Cardiac ventricle fibroblast (primary cell): ENCODE measurements around a stretch of chr7.

GRCh38 chr7:20599093-20599491 is 16.4 kb upstream of the ABCB5 start:
- RAMPAGE, long total RNA, result no peak

DNA sequence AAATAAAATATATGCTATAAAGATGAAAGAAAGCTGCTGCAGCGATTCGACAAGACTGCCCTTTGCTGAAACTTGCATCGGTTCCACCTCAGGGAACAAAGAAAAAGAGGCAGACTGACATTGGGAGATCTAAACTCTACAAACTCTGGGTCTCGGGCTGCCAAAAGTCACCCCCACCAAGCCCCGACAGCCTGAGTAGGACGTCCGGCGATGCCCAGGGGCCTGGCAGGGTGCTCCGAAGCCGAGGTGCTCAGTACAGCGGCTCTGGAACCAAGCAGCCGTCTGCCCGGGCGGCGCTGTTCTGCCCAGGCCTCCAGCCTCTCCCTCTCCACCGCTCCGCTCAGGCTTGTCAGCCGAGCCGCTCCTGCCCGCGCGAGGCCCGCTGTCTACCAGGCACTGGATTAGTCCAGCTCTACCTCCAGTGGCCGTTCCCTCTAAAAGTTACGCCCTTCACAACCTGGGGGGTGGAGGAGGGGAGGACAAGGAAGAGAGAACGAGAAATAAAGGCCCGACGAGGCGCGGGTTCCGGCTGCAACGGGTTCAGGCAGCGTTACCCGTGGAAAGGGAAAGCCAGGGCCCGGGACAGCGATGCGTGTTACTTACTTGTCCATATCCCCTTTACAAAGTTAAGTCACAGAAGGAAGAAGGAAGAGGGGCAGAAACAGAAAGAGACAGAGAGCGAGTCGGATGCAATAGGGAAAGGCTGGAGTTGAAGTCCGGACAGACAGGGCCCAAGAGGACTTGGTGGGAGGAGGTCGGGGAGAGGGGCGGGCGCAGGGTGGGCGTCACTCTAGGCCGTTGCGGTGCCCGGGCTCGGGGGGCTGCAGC is 3.0 kb downstream of the SP8 start:
- RAMPAGE, long total RNA, result no peak

- RAMPAGE, long total RNA, result no peak
These were observed 258.0 kb upstream of the SP4 start for GRCh38 chr7:21169560-21170559.

DNA sequence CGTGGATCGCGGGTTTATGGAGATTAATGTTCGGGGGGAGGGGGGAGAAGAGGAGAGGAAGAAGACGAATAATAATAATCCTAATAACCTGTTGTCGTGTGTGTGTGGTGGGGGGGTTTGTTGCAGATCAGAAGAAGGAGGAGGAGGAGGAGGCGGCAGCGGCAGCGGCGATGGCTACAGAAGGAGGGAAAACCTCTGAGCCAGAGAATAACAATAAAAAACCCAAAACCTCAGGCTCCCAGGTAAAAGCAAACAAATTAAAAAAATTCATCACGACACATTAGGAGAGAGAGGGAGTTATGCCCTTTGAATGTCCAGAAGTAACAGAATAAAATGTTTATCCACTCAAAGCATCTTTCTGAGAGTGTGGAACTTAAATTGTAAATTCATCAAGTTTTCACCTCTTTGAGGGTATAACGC is 678 bp downstream of the SP4 start:
- RAMPAGE, long total RNA, result no peak

GRCh38 chr7:21850865-21851383 is 94.8 kb downstream of the CDCA7L start:
- RAMPAGE, long total RNA, result no peak

GRCh38 chr7:21944485-21945027 is 1.1 kb downstream of the CDCA7L start:
- RAMPAGE, long total RNA, result no peak

DNA sequence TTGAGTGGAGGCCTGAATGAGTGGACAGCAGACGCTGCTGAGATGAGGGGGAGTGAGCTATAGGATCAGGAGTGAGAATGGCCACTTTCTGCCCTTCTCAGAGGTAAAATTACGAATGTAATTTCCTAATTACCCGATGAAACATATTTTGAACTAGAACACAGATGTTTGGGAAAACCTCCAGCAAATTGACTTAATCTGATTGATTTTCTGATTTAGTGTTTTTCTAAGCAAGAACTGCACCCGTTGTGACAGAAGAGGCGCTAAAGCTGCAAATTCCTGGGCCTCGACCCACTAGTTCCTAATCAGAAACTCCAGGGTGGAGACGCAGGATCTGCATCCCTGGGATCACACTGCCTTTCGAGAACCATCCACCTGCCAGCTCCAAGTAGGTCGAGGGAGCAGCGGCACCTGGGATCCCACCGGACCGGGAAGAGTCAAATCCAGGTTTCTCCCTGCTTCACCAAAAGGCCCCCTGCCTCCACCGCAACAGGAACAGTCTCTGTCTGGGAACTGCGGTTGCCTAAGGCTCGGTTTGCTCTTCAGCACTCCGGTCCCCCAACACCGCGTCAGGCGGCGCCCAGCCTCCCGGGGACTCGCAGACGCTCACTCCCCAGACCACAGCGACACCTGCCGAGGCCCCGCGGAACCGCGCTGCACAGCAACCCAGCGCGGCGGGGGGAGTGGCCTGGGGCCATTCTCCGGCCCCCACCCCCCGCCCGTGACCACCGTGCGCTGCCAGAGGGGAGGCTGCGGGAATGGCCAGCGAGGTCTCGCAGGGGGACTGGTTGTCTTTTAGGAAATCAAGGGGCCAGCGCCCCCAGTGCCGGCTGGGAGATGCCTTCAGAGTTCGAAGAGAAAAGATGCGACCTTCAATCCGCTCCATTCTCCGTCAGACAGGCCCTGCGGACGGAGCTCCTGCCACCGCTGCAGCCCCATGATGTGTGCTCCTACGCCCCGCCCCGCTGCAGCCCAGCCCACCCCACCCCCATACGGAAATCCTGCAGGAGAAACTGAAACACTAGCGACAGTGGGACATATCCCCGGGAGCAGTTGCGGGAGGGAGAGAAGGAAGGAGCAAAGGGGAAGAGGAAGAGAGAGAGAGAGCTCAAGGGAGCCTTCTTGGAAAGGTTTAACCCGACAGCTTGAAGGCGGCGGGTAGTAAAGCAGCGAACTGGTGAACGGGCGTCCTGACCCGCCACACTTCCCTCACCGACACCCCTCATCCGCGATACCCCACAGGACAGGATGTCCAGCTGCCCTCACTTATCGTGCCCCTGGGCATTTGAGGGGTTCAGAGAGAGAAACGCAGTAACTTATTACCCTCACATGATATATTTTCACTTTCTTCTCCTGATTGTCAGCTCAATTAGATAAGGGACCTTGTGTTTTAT is 137.2 kb upstream of the CDCA7L start:
- RAMPAGE, long total RNA, result no peak

- RAMPAGE, long total RNA, result no peak
These were observed 175.2 kb upstream of the CDCA7L start for GRCh38 chr7:22120500-22121670.

DNA sequence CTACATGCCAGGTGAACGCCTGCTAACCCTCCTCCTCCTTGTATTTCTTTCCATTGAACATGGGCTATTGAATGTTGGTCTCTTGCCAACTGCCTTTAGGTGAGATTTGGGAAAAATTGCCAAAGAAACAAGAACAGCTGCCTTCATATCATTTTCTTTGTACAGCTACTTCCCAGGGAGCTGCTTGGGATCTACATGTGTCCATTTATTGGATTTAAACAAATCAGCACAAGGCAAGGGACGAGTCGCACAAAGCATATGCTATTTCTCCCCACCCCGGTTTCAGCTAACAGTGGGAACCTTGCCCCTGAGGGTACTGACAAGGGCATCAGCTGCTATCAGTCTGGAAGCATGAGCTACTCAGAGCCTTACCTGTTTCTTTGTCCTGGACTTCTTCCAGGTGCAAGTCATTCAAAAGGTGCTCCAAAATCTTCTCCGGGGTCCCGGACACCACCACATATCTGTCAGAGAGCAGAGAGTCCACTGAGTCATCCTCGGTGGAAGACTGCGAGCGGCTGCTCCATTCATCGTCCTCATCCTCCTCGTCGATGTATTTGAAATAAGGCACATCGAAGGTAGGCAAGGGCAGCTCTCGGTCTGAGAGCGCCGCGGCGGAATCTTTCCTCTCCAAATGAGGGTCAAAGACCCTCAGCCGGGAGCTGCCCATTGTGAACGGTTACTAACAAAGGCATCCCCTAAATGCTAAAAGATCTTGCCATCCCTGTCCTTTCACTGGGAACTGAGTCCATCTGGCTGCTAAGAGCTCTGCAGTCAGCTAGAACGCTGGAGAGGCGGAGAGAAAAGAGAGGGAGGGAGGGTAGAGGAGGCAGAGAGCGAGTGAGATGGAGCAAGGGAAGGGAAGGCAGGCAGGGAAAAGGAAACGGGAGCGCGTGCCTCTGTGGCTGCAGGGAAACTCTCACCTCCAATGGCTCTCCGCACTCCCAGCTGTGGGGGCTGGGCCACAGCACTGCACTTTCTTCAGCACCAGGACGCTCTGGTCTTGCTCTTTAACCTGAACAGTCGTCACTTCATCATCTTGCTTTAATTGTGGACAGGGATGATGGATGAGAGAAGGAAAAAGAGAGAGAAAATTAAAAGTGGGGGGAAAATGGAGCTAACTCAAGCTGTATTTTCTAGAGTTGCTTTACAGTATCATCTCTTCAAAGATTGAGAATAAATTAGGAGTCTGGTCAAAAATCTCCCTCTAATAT is 163.6 kb downstream of the RAPGEF5 start:
- RAMPAGE, long total RNA, result no peak

GRCh38 chr7:22215215-22215821 is 141.6 kb downstream of the RAPGEF5 start:
- RAMPAGE, long total RNA, result no peak

- RAMPAGE, long total RNA, result no peak
These were observed 15.8 kb upstream of the RAPGEF5 start for GRCh38 chr7:22372680-22373267.

DNA sequence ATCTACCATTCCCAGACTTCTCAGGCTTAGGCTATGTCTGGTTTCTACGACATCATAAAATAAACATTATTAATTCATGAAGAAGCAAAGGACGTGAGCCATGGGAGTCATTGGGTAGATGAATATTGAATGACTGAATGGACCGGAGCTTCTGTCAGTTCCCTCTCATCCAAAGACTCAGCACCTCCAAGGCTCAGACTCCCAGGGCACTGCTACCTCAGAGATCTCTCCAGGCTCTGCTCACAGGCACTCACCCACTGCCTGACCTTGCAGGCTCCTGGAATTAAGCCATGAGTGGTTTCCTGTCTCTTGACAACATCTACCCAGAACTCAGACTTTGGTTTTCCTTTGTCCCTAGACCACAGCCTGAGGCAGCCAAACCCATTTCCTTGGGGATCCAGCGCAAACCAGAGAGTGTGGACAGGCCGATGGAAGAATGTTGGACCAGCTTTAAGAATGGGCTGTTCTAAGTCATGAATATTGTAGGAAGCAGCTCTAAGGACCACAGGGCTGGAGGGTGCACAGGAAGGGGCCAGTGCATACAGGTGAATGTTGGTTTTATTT is 64.7 kb upstream of the STEAP1B start:
- RAMPAGE, long total RNA, result no peak

- RAMPAGE, long total RNA, result no peak
These were observed 5.9 kb upstream of the IL6 start for GRCh38 chr7:22720969-22721654.

DNA sequence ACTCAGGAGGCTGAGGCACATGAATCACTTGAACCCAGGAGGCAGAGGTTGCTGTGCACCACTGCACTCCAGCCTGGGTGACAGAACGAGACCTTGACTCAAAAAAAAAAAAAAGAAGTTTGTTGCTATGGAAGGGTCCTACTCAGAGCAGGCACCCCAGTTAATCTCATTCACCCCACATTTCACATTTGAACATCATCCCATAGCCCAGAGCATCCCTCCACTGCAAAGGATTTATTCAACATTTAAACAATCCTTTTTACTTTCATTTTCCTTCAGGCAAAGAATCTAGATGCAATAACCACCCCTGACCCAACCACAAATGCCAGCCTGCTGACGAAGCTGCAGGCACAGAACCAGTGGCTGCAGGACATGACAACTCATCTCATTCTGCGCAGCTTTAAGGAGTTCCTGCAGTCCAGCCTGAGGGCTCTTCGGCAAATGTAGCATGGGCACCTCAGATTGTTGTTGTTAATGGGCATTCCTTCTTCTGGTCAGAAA is 4.2 kb downstream of the IL6 start:
- RAMPAGE, long total RNA, result no peak

DNA sequence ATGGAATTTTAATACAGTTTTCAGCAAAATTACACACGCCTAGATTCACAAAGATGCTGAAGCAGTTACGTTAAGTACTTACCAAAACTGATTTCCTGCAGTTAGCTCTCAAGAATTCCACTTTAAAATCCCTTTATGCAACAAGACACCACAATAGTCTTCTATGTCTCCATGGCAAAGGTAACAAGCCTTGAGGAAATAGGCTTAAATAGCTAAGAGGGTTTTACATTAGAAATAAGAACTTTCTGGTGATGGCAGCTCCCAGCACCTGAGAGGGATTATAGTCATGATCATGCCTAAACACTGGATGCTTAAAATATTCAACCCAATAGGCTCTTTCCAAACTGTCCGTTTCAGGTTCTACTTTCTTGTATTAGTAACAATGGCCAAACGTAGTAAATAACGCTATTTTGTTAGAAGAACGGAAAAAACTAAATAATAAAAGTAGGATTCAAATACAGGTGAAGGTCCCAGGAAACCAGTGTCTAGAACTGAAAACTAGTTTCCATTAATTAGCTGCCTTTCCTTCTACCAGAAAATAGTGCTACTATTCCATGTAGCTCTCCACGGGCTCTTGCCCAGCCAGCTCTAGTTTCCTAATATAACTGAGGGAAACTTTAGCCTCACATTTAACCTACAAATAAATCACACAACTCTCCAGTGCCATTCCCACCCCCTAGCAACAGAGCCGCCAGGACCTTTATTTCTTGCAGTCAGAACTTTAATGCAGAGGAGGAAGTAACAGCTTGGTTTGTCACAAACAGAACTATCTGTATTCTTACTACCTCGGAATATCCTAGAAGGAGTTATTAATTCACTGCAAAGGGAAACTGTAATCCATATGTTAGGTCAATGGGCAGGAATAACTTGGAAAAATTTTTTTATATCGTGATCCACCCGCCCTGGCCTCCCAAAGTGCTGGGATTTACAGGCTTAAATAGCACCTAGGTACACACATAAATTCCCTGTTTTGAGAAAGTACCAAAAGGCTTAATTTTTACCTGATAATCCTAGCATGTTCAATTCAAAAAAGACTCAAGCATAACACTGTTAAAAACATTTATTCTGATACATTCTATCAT is 10.4 kb downstream of the TOMM7 start:
- RAMPAGE, long total RNA, result no peak

DNA sequence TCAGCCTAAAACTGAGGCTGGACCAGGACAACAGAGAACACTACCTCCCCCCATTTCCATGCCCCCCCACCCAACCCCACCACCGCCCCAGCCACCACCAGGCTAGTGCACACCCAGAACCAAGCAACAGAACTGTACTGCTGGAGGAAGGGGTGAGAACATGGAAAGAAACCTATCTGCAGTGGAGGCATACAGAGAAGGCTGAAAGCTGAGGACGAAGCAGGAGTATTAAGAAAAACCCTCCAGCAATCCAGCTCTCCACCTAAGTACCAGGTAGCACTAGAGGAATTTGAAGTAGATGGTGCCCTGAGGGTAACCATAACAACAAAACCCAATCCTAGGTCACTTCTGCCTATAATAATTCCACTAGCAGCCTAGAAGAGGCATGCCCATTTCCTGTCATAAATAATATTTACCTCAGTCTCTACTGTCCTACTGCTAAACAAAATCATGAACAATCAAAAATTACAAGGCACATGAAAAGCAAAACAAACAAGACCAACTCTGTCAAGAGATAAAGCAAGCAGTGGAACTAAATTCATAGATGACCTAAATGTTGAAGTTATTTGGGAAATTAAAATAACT is 51.1 kb downstream of the HYCC1 start:
- RAMPAGE, long total RNA, result no peak

GRCh38 chr7:23127829-23128301 is 22.3 kb downstream of the KLHL7 start:
- RAMPAGE, long total RNA, result no peak

DNA sequence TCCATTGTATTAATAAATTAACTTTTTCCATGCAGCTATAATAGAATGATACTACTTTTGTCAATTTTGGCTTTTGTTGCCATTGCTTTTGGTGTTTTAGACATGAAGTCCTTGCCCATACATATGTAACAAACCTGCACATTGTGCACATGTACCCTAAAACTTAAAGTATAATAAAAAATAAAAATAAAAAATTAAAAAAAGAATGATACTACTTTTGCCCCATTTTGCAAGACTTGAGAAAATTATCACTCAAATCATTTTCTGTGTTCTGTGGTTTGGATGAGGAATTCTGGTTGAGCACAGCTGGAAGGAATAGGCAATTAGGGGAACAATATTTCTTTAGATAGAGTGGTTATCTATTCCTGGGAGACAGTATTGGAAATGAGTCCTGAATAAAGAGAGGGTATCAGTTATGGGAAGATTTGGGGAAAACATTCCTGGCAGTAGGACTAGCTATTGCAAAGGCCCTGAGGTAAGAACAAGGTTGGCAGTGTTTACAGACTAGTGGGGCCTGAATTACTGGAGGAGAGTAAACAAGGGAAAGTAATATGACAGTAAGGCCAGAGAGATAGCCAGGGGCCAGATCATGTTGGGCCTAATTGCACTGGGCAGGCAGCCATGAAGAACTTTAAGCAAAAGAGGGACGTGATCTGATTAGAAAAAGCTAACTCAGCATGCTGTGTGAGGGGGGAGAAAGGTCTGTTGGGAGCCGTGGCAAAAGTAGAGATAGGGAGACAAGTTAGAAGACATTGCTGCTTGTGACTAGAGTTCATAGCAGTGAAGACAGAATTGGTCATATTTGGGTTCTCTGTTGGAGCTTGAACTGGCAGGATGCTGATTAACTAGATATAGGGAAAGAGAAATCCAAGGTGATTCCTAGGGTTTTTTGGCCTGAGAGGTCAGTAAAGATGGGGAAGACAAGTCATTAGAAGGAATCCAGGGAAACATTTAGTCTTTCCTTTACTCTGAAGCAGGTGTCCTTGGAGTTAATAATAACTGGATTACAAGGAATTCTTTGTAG is 9.1 kb downstream of the NUP42 start:
- RAMPAGE, long total RNA, result no peak

GRCh38 chr7:23471181-23472115 is 1.2 kb upstream of the IGF2BP3 start:
- RAMPAGE, long total RNA, result no peak

DNA sequence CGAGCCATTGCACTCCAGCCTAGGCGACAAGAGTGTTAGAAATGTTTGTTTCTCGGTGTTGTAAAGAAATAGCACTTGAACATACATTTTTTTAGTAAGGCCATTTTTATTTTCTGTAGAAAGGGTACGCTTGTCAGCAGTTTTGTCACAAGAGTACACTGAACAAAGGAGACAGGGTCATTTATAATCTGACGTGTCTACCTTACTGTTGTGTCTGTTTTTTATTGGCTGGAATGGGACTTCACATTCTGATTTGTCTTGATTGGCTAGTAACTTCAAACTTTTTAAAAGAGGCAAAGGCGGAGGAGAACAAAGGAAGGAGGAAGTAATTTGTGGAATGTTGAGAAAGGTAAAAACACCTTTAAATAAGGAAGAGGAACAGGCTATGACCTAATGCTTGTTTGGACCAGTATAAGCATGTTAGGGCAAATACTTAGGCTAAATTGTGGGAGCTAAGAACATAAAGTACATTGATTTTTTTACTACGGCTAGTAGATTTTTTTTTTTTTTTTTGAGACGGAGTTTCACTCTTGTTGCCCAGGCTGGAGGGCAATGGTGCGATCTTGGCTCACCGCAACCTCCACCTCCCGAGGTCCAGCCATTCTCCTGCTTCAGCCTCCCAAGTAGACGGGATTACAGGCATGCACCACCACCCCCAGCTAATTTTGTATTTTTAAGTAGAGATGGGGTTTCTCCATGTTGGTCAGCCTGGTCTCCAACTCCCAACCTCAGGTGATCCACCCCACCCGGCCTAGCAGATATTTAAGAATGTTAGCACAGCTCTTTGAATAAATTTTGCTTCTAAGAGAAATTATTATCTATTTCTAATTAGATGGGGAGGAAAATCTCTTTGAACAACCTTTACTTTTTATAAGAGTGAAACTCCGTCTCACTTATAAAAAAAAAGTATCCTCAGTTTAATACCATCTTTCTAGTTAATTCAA is 17.9 kb downstream of the TRA2A start:
- RAMPAGE, long total RNA, result no peak